Bronchus fibroblast of lung (primary cell): ENCODE results near the gene ZNF80.

DNA sequence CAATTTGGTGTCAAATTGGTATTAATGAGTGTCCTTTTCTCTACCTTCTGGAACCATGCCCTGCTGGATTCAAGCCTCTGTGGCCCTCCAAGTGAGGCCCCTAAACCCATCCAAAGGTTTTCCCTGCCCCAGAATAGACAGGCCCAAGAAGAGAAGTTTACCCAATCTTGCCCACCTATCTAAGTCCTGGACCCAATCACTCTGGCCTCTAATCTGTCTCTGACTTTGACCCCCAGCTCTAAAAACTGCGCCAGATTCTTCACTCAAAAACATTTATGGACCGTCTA is 69.2 kb downstream of the CD200R1L start:
- RAMPAGE, long total RNA = no peak

- RAMPAGE, long total RNA = no peak
These were observed 36.4 kb downstream of the BOC start for GRCh38 chr3:113247806-113248120.

GRCh38 chr3:113291333-113291989 is 80.1 kb downstream of the BOC start:
- RAMPAGE, long total RNA = no peak

- RAMPAGE, long total RNA = no peak
These were observed 41.4 kb downstream of the SIDT1 start for GRCh38 chr3:113573443-113574561.

DNA sequence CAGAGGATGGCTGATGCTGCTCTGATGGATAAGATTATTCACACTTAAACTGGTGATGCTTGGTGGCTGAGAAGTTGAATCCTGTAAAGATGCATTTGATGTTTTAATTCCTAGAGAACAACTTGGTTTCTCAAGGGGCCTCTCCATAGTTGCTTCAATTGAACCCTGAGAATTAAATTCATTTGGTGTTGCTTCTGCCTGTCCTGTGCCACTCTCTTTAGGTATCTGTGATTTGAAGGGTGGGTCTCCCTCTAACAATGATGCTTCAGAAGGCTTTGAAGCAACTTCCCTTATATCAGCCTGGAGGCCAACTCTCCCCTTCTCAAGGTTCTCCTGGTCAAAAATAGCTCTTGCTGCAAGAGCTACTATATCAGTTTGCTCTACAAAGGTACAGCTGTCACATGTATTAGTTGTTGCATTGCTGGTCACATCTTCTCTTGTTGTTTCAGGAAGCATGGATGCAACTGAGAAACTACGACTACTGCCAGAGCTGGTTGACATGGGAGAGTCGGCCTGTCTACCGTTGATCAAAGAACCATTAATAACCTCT is 38.4 kb downstream of the USF3 start:
- RAMPAGE, long total RNA = no peak

DNA sequence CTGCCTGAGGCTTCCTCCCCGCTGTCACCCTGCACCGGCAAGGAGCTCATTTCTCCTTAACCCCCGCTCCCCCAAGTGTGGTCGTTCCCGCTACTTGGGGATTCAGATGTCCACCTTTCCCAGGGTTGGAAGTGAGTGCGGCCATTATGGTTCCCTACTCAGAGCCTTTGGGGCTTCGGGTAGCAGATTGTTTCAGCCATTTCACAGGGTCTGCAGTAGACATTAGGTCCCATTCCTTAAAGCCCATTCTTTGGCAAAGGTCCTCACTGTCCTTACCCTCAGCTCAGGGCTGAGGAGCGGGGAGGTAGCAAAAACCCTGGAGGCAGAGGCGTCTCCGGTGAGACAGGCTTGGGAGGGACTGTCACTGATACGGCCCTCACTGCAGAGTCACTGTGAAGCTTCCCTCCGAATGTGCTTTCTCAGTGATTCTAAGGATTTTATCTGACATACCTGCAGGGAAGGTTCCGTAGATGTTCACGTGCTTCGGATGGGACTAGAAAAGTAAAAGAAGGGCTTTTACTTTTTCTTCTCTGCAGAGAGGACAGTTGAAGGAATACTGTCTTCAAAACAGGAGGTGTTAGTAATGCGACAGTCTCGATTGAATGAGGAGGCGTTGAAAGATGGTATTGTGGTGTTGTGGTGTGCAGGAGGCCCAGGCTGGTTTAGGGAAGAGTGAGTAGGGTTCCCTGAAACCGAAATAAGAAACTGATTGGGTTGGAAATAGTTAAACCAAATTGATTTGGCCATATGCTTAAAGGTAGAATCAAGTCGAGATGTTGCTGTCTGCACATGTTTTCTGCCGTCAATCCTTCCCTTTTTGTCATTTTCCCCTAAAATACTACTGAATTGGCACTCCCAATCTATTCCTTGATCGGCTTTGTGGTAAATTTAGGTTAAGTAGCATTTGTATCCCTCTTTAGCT is 634 bp downstream of the ATP6V1A start:
- RAMPAGE, long total RNA = no peak

DNA sequence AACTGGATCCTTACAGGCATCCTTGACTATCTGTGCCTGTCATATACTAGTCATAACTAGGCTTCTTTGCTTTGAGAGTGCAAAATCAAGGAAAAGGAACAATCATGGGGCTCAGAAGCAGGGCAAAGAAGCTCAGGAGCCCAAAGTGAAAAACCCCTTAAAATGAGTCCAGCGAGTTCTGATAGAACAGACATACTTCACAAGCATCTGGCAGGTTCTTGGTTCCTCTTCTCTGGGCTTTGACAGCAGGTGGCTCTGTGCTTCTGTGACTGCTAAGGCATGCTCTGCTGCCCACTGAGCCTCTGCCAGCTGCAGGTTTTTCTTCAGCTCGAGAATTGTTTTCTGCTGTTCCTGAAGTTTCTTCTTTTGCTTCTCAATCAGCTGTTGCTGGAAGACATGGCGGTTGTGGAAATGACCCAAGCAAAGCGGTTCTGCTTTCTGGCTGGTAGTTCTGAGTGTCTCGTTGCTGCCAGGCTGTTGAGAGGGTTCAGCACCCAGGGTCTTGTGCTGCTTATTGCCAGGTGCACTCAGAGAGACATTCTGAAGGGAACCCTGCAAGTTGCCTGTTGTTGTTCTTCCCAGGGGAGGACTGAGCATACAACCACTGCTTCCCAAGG is 50.9 kb downstream of the CCDC191 start:
- RAMPAGE, long total RNA = no peak

DNA sequence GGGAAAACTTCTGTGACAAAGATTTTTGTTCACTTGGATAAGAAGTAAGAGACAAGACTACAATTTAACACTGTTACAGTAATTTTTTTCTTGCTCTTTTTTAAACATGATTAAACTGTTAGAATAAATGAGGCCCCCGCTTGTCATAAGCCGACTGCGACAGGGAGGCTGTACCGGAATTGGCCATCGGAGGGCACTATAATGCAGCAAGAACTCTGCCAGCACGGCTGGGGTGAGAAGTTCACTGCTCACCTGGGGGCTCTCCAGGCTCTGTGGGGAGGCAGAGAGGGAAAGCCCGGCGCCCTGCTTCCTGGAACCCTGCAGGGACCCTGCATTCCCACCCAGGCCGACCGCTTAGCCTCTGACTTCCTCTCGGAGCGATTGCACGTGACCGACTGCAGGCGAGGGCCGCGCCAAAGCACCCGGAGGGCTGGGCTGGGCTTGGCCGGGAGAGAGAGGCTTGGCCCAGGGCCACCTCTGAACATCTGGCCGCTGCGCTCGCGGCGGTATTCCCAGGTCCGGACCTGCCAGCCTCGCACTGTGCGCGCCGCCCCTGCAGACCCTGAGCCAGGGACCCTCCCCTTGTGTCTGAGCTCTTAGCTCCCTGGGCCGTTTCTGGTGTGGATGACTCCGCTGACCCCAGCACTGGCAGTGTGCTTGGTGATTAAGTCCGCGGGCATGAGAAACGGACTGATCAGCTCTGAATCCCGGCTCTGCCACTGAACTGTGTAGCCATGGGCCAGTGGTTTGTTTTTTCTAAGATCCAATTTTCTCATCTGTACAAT is 26.2 kb downstream of the DRD3 start:
- RAMPAGE, long total RNA = no peak

DNA sequence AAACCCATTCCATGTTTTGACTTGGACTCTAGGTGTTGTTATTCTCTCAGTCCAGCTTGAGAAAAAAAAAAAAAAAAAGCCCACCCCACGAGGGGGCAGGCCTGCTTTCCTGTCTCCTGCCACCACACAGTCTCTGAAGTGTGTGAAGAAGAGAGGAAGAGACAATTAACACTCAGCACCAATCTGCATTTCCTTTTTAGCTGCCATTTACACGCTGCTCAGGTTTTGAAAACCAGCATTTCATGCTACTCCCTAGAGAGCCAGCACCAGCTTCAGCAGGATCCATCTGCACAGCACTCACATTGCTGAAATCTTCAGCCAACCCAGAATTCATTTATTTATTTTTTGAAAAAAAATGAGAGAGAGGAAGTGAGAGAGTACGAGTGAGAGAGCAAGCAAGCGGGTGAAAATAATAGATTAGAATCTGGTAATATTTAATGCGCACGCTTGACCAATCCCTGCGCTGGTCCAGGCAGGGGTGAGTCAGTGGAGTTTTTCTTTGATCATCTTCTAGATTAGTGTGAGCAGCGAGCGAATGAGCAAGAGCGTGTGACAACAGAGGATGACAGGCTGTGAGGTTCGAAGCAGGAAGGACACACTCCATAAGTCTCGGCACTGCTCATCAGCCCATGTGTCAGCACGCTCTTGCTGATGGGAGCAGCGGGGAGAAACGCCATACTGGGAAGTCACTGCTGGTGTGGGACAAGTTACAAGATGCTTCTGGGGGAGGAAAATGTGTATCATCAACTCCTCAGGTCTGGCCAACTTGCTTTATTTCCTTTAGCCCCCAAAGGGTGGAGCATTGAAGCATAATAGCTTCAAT is 23.4 kb downstream of the ZNF80 start:
- RAMPAGE, long total RNA = no peak

DNA sequence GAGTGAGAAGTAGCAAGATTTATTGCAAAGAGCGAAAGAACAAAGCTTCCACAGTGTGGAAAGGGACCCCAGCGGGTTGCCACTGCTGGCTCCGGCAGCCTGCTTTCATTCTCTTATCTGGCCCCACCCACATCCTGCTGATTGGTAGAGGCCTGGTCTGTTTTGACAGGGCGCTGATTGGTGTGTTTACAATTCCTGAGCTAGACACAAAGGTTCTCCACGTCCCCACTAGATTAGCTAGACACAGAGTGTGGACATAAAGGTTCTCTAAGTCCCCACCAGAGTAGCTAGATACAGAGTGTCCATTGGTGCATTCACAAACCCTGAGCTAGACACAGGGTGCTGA is at the start of gene ZNF80:
Gene ZNF80 (minus strand): TSS at position 96 of the 346 bp plus-strand sequence.
- RAMPAGE, long total RNA = no peak

- RAMPAGE, long total RNA = no peak
These were observed 118.6 kb downstream of the TIGIT start for GRCh38 chr3:114412266-114412978.

DNA sequence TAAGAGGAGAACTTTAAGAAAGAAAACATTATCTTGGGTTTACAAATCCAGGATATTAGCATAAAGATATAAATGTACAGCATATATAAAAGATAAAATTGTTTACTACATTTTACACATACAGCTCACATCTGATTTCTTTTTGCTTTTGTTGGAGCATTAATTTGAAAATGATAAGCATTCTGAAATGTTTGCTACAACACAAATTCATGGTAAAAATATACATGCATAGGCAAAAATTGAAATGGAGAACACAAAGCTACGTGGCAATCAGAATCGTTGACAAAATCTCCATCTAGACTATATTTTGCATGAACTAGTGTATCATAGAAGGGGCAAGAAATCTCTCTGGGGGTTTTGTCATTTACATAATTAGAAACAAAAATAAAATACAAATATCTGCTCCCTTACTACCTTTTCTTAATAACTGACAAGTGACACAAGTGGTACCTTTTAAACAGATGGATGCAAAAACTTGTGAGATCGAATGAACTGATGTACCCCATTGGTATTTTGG is 159.2 kb downstream of the TIGIT start:
- RAMPAGE, long total RNA = no peak

- RAMPAGE, long total RNA = no peak
These were observed 264.9 kb downstream of the TIGIT start for GRCh38 chr3:114558641-114559209.

DNA sequence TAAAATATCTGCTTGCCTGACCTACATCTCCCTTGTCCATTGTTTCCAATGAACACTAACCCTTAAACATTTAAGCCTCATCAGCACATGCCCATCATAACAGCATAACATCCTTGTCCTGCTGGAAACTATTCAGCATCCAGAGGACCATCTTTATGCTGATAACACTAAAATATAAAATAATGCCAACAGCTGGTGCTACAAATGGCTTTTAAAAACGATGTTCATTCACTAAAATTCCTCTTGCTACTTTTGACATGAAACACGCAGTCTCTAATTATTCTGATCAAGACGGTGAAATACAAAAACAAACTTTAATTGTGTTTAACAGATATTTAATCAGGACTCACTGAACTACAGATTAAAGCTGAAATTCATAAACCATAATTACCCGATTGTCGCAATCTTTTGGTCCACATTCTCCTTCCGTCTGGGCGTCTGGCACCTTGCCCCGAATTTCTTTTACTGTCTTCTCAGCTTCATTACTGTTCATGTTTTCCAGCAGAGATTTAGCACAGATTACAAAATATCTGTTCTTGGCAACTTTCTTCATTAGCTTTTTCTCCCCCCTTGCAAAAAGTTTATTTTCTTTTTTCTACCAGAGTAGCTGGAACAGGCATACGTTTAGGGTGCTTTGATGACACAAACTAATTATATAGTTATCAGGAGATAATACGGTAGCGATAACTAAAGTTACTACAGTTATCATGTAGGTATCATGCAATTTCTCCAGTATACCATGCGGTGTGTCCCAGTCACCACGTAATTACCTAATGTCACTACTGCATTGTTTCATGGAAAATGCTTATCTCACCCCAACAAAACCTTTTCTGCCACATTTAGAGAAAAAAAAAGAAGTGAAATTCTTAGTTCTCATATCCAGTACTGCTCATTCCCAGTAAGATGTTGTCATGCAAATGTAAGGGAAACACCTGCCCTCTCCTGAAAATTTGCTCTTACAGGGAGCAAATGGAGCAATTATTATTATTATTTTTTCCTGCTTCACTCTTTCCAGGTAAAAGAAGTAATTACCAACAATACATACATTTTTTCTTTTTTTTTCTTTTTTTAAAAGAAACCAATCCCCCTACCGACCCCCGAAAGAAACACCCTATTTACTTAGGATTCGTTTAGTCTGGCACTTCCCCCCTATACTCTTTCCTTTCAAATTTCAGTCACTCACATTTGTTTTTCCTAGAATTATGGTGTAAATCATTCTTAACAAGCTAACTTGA is 271.5 kb downstream of the TIGIT start:
- RAMPAGE, long total RNA = no peak

- RAMPAGE, long total RNA = no peak
These were observed 299.4 kb downstream of the ZBTB20 start for GRCh38 chr3:114847423-114848291.

DNA sequence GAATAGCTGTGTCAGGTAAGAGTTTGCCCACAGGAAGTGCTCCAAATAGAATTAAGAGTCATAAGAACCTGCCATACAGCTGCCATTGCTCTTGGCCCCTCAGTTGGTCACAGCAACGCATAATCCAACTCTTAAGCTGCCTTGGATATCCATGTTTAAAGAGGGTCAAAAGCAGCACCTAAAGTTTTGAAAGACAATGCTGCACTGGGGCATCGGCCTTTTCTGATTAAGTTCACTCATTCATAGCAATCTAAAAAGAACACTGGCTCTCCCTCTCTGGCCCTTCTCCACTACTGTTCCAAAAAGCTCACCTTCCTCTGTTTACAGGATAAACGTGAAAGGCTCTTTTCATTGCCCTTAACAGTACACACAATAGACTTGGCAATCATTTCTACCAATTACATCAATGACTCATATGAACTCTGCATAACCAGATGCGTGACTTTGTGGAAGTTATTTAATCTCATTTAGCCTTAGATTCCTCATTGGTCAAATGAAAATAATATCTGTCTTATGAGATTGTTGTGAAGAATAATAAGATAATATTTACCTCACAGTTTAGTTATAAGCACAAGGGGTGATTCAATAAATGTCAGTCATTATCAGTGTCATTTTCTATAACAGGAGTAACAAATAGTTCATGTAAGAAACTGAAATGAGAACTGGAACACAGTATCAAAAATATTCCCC is 74.5 kb downstream of the ZBTB20 start:
- RAMPAGE, long total RNA = no peak

DNA sequence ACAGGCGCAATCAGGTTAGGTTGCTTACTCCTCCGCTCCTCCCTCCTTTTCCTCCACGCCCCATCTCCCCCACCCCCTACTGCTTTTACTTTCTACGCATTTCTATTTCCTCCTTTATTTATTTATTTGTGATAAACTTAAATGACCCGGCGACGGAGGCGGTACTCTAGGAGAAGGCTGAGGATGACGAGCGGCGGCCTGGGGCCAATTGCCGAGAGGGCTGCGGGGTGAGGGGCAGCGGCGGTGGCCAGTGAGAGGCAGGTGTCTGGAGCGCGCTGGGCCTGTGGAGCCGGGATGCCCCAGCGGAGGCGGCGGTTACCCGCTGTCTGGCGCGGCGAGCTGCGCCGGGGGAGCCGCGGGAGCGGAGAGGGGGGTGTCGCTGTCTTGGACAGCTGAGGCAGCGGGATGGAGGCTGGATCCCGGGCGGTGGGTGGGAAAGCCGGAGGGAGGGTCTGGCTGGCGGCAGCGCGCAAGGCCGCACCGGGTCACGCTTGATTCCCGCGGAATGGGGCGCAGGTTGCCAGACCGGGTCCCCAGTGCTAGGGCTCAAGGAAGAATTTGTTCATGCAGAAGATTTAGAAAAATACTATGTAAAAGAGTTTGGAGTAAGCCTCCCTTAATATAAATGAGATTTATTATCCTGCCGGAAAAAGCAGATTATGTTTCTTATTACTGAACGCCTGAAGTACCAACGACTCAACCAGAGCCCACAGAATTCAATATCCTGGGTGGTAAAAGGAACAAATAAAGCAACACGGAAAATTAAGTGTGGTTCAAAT is 851 bp upstream of the ZBTB20 start:
- RAMPAGE, long total RNA = no peak

DNA sequence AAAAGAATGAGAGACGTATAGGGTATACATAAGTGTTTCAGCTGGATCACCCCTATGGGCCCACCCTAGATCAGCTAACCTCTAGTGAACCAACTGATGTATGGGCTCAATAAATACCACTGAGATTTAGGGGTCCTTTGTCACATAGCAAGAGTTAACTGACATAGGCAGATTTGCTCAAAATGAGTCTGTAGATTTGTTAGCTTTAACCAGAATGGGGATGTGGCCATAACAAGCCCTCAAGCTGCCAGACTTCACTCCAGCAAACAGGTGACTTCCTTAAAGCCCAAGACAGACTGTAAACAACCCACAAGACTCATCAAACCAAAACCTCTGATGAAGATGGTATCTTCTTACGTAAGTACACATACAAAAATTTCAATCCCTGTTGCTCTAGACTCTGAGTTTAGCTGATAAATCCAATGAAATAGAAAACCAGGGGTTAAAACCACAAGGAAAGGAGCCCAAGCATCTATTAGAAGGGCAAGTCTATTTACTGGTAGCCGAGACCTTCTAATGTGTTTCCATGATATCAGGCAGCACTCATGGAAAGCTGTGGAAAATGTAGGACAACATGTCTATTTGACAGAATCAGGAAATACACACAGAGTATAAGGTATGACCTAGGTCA is 18.2 kb upstream of the ZBTB20 start:
- RAMPAGE, long total RNA = no peak

- RAMPAGE, long total RNA = no peak
These were observed 161.9 kb downstream of the GAP43 start for GRCh38 chr3:115784976-115785862.

DNA sequence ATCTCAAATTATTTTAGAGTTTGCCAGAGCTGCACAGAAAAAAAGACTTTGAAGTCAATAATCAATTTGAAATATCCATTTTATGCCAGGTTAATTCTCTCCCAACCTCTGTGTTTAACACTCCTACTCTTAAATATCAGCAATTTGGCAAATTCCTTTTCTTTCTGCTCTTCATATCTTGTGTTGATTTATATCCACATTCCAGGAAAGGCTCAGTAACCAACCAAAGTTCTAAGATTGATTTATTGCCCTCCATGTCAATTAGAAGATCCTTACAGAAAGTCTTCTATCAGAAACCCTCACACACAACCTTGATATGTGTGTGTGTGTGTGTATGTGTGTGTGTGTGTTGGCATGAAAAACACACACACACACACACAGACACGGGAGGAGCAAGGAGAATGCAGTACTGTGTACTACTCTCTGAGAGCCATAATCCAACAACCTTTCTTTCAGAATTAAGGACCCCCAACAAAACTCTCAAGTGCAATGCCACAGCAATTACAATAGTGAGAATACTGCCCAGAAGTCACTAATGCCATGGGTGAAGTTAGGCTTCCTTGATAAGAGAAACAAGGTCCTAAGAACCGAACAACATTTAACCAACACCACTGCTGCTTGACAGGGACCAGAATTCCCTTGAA is 1.1 kb downstream of the LSAMP start:
- RAMPAGE, long total RNA = no peak